Measurements from ENCODE around the genes GTF3A and POLR1D.

- RAMPAGE, total RNA, result no peak
Observed at GRCh38 chr13:27006967-27007227, 164.7 kb downstream of the USP12 start.

DNA sequence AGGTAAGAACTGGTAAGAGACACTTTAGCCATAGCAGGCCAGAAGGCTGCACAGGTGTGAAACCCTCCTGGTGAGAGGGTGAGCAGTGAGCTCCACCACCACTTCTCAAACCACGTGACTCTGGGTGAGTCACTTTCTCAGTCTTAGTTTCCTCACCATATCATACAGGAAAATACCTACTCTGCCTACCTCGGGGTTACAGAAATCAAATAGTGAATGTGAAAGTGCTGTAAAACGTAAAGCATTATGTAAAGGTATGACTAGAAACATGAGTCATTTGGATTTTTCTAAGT lies 40.5 kb downstream of the USP12 start:
- RAMPAGE, total RNA, result no peak

DNA sequence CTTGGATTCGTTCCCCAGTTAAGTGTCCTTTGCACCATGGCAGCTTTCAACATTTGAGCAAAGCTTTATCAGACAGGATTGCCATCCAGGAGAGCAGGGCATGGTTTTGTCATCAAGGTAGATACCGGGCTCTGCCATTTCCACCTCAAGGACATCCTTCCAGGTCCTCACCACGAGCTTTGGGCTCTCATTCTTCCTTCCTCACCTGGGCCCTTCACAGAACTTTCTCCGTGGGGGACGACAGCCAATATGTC lies 28.3 kb downstream of the RASL11A start:
- RAMPAGE, total RNA, result no peak

GRCh38 chr13:27353011-27353532 lies 71.3 kb upstream of the GTF3A start:
- RAMPAGE, total RNA, result no peak

- RAMPAGE, total RNA, result no peak
Observed at GRCh38 chr13:27361969-27363052, 62.1 kb upstream of the GTF3A start.

- RAMPAGE, total RNA, result no peak
Observed at GRCh38 chr13:27372778-27373398, 51.5 kb upstream of the GTF3A start.

DNA sequence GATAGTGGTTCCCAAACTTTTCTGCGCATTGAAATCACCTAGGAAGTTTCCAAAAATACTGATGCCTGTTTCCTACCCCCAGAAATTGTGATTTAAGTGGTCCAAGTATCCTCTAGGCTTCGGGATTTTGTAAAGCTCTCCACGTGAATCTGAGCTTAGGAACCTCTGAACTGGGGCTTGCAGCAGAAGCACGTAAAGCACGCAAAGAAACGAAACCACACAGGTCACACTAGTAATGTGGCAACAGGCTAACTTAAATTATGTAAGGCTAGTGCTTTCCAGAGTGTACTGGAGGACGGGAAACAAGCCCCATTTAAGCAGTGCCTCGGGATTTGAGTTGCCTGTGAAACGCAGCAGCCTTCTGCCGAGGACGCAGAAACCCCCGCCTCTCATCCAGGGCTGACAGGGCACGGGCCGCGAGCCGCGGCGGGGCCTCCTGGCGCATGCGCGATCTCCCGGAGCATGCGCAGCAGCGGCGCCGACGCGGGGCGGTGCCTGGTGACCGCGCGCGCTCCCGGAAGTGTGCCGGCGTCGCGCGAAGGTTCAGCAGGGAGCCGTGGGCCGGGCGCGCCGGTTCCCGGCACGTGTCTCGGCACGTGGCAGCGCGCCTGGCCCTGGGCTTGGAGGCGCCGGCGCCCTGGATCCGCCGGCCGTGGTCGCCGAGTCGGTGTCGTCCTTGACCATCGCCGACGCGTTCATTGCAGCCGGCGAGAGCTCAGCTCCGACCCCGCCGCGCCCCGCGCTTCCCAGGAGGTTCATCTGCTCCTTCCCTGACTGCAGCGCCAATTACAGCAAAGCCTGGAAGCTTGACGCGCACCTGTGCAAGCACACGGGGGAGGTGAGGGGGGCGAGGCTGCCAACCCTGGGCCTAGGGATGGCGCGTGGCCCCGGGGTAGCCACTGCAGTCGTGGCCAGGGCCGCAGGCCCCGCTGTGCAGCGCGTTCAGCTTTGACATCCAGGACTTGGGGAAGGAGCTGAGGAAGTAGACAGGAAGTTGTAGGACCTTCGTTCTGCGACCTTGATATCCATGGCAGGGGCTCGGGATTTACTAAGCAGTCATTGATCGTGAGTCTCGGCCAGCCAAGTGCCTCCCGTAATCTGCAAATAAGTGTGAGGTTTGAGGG lies at the start of gene GTF3A:
Gene GTF3A, plus strand, starts transcription at position 519 of the 1,124 bp plus-strand sequence.
- RAMPAGE, total RNA, result no peak

DNA sequence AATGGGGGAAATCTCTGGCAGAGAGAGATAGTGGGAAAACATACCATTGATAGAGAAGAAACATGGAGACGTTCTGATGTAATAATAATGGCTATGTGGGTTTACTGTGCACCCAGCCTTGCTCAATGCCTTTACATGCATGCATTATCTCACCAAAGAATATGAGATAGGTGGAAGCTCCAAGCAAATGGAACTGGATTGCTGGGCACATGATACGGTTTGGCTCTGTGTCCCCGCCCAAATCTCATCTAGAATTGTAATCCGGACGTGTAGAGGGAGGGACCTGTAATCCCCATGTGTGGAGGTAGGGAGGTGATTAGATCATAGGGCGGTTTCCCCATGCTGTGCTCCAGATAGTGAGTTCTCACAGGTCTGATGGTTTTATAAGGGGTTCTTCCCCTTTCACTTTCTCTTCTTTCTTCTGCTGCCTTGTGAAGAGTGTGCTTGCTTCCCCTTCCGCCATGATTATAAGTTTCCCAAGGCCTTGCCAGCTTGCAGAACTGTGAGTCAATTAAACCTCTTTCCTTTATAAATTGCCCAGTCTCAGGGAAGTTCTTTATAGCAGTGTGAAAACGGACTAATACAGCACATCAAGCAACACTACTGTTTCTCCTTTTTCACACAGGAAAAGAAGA lies 32.6 kb upstream of the MTIF3 start:
- RAMPAGE, total RNA, result no peak

- RAMPAGE, total RNA, result no peak
Observed at GRCh38 chr13:27613588-27614091, 6.7 kb downstream of the LNX2 start.

- RAMPAGE, total RNA, result start-site peak on the plus strand at chr13:27621856-27621910, 362 and 540 reads in 2 replicates
Observed at GRCh38 chr13:27621278-27621992, at the start of gene POLR1D. Gene POLR1D, plus strand, starts transcription at chr13:27621892.

DNA sequence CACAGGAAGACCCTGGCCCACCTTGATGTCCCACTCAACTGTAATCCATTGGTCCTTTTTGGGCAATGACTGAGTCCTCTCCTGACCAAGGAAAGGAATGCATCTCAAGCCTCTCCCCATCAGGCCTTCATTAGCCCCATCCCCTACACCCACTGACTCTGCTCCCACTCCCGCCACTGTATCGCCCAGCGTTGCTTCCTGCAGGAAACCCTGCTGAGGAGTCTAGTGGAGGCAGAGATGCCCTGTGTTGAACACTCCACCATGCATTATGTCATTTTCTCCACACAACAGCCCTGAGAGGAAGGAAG lies 49.8 kb upstream of the GSX1 start:
- RAMPAGE, total RNA, result no peak

DNA sequence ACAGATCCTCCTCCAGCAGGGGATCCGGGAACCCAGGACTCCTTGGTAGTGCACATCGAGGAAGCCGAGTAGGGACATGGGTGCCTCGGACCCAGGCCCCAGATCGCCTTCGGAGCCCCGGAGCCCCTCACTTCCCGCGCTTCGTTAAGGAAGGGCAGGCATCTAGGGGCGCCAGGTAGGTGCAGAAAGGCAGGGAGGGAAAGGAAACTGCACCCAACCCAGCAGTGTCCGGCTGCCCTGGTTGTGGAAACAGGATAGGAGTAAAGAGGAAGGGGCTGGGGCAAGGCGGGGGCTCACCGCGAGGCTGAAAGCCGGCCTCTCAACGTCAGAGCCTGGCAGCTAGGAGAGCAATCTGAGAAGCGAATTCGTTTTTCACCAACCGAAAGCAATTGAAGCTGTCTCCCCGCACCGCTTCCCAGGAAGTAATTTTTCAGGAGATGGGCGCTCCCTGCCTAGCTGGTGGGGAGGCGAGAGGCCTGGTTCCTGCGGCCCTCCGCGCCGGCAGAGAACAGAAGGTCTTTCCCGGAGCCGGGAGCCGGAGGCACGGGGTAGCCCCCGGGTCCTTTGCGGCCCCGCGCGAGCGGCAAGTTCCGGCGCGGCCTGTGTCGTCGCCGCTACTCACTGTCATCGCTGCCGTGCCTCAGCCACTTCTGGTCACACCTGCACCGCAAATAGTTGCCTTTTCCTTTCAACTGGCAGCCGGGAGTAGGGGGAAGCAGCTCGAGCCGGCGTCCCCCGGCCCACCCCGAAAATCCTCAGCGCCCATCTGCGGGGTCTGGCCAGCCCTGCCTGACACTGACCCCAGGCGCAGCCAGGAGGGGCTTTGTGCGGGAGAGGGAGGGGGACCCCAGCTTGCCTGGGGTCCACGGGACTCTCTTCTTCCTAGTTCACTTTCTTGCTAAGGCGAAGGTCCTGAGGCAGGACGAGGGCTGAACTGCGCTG lies 1.3 kb downstream of the PDX1 start:
- RAMPAGE, total RNA, result no peak

- RAMPAGE, total RNA, result no peak
Observed at GRCh38 chr13:27962180-27962824, 6.8 kb downstream of the CDX2 start.

DNA sequence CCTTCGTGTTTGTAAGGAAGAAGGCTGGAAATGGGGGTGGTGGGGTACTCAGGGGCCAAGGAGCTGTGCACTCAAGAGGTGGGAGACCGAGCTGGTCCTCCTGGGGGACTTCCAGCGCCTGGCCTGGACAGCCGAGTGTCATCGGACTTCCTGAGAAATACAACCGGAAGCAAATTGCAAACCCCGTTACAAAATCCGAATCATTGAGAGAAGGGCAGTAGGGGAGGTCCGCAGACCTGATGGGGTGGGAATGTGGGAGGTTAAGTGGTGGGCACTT lies 1.8 kb upstream of the CDX2 start:
- RAMPAGE, total RNA, result no peak

DNA sequence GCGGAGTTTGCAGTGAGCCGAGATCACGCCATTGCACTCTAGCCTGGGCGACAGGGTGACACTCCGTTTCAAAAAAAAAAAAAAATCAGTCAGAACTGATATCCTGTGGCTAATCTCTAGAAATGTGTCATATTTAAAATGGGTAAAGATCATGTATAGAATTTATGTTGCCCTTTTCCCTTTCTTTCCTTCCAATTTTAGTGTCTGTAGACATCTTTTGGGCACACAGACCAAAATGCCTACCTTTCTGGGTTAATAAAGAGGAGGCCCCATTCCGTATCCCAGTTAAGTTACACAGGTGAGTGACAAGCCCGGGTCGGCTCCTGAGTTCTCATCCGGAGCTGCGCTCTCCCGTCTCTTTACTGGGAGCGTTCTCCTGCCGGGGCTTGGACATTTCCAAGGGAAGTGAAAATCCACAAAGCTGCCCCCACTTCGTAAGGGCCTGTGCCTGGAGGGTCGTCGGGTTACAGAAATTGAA lies 6.0 kb upstream of the CDX2 start:
- RAMPAGE, total RNA, result no peak

GRCh38 chr13:27976741-27977353 lies 7.7 kb upstream of the CDX2 start:
- RAMPAGE, total RNA, result no peak

- RAMPAGE, total RNA, result no peak
Observed at GRCh38 chr13:28136714-28137486, 1.4 kb upstream of the PAN3 start.

DNA sequence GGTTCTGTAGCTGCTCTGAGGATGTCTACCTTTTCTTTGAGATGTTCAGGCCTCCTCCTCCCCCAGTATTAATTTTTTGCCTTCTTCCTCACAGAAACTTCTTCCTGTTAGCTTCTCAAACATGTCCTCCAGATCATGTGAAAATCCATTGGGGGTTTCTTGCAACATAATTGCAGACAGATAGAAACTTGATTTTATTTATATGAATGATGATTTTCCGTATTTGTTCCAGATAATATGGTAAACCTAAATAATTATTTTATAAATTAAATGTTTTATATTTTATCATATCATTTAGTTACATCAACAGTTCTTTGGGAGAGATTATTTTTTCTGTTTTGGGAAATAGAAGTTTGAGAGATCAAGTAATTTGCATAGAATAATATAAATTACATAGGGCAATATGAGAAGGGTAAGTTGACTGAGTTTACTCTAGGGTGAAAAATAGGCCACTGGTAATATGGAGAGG lies 45.7 kb downstream of the PAN3 start:
- RAMPAGE, total RNA, result no peak

- RAMPAGE, total RNA, result no peak
Observed at GRCh38 chr13:28396885-28397456, 98.0 kb downstream of the FLT1 start.

DNA sequence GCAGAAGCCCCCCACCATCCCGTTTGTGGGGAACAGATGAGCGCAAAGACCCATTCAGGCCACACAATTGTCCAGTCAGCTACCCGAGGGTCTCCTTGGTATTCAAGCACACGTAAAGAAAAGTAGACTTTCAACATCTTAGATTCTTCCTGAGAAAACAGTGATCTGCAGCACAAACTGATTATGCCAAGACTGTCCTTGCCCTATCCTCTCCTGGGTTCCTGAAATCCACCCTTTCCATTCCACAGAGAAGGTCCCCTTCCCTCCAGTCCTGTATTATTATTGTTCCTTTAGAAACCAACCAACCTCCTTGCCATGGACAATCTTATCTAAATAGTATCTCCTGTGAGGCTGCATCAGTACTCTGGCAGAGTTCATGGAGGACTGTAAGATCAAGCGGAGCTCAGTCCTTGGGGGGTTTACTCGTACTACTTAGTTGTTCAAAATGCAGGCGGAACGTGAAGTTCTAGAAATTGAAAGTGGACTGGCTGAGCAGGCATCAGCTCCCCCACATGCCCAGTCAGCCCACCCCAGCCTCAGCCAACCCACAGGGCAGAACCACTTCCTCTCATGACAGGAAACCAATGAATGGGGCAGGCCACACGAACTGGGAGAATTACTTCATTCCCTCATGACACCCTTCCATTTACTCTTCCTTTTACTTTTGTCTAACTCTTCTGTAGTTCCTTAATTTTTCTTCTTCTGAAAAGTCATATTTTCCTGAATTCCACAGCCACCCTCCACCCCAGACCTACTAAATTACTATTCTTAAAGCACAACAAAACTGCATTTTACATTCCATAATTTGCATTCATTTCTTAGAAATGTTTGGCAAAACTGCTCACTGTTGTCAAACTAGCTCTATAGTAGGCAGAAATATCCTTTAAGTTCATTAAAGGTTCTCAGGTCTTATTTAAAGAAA lies 72.0 kb downstream of the FLT1 start:
- RAMPAGE, total RNA, result no peak